Umbilical cord (tissue), 2 donors: Measurements from ENCODE around the gene ATP4B.

DNA sequence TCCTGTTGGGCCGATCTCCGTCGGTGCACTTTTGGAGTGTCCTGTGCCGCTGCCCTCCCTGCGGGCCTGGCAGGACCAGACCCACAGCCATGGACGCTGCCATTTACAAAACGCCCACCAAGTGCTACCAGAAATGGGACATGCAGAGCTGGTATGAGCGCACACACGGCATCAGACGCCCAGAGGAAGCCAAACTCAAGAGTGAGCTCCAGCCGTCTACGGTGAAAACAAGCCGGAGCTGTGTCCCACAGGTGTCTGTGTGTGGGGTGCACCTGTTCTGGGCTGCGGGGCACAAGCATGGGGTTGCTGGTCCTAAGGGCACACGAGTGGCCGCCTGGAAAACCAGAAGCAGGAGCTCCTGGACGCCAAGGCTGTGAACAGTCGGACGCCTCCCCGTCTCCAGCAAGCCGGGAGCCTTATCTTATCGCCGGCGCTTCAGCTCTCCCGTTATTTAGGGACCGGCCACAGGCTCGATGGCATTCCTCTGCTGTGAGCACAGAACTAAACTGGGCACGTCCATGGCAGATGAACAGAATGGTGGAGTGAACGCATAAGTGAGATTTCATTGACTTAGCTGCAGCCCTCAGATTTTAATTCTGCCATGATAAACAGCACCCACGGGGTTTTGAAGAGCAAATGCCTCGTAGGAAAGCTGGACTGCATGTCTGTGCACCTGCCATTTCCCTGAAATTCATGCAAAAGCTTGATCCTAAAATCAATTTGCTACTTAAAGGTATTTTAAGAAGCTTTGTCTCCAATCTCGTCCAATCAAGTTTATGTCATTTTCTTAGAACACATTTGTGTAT is 1.2 kb downstream of the ADPRHL1 start:
- RAMPAGE, long total RNA: no peak

GRCh38 chr13:113491441-113492291 is 845 bp downstream of the TMCO3 start:
- RAMPAGE, long total RNA: no peak

- RAMPAGE, long total RNA: no peak
Measured at GRCh38 chr13:113616150-113616962, 31.8 kb downstream of the TFDP1 start.

- RAMPAGE, long total RNA: no peak
Measured at GRCh38 chr13:113633608-113634391, 24.2 kb downstream of the ATP4B start.

DNA sequence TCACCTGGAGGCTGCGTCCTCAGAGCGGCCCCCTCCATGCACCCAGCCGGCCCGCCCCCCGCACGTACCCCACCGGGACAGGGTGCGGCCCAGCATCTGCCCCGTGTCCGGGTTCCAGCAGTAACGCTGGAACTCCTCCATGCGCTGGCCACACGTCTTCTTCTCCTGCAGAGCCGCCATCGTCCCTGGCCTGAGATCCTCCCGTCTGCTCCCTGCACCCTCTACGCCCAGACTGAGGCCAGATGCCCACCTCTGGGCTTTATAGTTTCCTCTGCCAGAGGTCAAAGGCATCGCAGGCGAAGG is at the start of gene ATP4B:
Gene ATP4B, minus strand, starts transcription at position 234 of the 303 bp plus-strand sequence.
- RAMPAGE, long total RNA: no peak

DNA sequence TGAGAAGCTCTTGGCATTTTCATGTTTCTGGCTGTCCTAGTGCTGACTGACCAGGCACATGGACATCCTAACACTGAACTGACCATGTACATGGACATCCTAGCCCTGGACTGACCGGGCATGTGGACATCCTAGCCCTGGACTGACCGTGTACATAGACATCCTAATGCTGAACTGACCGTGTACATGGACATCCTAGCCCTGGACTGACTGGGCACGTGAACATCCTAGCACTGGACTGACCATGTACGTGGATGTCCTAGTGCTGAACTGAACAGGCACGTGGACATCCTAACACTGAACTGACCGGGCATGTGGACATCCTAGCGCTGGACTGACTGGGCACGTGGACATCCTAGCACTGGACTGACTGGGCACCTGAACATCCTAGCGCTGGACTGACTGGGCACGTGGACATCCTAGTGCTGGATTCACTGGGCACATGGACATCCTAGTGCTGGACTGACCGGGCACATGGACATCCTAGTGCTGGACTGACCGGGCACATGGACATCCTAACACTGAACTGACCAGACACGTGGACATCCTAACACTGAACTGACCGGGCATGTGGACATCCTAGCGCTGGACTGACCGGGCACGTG is 30.7 kb downstream of the TMEM255B start:
- RAMPAGE, long total RNA: no peak

DNA sequence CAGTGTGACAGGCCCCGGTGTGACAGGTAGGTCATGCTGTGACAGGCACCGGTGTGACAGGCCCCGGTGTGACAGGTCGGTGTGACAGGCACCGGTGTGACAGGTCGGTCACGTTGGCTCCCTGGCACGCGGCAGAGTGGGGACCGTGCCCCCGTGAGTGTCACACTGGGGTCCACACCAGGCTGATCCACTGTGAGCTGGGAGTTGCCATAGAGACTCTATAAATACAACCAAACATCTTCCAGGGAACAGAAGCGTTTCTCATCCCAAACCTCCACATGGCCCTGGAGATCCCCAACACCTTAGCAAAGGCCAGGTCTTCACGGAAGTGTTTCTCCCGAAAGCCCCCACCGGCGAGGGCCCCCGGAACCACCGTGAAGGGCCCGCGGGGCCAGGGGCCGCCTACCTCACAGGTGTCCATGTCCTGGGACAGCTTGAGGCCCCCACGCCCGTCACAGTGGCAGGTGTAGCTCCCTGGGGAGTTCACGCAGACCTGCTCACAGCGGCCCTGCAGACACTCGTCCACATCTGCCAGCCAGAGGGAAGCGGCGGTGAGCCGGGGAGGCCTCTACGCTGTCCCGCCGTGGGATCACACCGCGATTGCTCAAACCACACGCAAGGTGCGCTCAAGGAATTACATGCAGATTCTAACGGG is 29.6 kb downstream of the GAS6 start:
- RAMPAGE, long total RNA: no peak

GRCh38 chr13:113844995-113845990 is 18.6 kb downstream of the GAS6 start:
- RAMPAGE, long total RNA: no peak

DNA sequence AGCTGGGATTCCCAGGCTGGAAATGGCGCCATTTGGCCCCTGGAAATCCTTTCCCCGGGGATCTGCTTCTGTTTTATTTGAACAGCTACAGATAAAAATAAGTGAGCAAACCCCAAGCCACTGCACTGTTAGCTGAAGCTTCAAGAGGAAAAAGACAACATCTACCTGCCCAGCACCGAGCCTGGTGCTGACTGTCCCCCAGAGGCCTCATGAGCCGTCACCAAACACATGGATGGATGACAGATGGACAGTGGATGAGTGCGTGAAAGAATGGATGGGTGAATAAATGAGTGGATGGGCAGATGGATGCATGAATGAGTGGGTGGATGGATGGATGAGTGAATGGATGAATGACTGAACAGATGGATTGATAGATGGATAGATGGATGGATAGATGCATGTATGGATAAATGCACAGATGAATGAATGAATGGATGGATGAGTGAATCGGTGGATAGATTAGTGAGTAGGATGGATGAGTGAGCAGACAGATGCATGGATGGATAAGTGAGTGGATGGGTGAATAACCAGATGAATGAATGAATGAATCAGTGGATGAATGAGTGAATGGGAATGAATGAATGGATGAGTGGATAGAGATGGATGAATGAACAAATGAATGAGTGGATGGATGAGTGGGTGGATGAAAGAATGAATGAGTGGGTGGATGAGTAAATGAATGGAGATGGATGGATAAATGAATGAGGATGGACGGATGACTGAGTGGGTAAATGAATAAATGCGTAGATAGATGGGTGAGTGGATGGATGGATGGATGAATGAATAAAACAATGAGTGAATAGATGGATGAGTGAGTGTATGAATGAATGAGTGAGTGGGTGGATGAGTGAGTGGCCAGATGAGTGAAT is 13.2 kb downstream of the GAS6 start:
- RAMPAGE, long total RNA: no peak

DNA sequence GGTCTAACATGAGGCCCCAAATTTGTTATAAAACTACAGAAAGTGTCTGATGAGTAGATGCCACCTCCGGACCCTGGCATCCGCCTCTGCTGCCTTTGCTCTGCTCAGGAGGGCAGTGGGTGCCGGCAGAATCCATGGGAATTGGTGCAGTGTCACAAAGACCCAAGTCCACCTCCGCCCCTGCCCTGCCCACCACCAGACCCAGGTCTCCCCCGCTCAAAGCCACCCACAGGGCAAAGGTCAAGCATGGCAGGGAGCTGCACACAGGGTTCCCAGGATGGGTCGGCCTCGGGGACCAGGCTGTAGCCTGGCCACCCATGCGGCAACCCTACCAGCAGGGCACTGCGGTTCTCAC is 11.4 kb downstream of the GAS6 start:
- RAMPAGE, long total RNA: no peak

- RAMPAGE, long total RNA: no peak
Measured at GRCh38 chr13:113881592-113882669, 18.1 kb upstream of the GAS6 start.

- RAMPAGE, long total RNA: no peak
Measured at GRCh38 chr13:113883256-113883792, 19.4 kb upstream of the GAS6 start.

- RAMPAGE, long total RNA: no peak
Measured at GRCh38 chr13:113998343-113999080, 24.6 kb upstream of the C13orf46 start.

- RAMPAGE, long total RNA: no peak
Measured at GRCh38 chr13:114000139-114000649, 26.3 kb upstream of the C13orf46 start.

GRCh38 chr13:114013868-114014625 is 40.2 kb upstream of the C13orf46 start:
- RAMPAGE, long total RNA: no peak

- RAMPAGE, long total RNA: no peak
Measured at GRCh38 chr13:114020853-114021381, 47.0 kb upstream of the C13orf46 start.

GRCh38 chr13:114027486-114028323 is 53.8 kb upstream of the C13orf46 start:
- RAMPAGE, long total RNA: no peak

DNA sequence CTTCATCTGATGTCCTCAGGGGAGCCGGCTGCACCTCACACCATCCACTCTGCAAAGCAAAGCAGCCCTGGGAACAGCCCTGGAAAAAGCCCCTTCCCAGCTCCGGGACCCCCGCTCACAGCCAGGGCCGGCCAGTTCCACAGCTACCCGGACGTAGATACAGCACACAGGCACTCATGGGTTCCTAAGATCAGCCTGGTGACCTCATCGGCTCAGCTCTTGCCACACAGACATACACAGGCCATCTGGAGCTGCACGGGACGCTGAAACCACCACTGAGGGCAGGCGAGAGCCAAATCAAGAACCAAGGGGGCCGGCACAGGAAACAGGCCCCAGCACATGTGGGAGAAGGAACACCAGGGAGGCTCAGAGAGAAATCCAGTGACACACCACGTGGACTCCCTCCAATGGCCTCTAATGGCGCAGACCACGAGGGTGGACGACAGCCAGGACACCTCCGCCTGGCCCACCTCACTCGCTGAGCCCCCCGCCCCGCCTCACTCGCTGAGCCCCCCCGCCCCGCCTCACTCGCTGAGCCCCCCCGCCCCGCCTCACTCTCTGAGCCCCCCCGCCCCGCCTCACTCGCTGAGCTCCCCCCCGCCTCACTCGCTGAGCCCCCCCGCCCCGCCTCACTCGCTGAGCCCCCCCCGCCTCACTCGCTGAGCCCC is 69.6 kb upstream of the C13orf46 start:
- RAMPAGE, long total RNA: no peak

DNA sequence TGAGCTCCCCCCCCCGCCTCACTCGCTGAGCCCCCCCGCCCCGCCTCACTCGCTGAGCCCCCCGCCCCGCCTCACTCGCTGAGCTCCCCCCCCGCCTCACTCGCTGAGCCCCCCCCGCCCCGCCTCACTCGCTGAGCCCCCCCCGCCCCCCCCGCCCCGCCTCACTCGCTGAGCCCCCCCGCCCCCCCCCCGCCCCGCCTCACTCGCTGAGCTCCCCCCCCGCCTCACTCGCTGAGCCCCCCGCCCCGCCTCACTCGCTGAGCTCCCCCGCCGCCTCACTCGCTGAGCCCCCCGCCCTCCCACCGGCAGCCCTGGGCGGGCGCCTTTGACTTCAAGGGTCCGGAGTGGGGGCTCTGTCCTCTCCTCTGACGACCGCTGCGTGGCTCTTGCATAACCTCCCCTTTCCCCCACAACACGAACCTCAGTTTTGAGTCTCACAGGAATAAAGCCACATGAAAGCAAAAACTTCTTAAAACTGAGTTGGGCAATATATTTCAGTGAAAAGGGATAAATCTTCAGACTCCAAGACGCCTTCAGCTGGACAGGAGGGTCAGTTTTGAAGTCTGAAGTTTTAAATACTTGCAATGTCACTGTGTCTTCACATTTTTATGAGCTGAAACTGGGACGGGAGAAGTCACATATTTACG is 70.5 kb upstream of the C13orf46 start:
- RAMPAGE, long total RNA: no peak

GRCh38 chr13:114109538-114110107 is 22.8 kb downstream of the RASA3 start:
- RAMPAGE, long total RNA: no peak